IMR-90 (cell line): ENCODE measurements around a stretch of chr6.

- RRBS = 81% methylated on average over 3 of the region's 14 CpGs
CAGE:
- cytosol, long polyA plus RNA = no peak
- long polyA plus RNA = no peak
- nucleus, long polyA plus RNA = no peak
These were observed 78.5 kb downstream of the SYNJ2 start for GRCh38 chr6:158059913-158060770.

DNA sequence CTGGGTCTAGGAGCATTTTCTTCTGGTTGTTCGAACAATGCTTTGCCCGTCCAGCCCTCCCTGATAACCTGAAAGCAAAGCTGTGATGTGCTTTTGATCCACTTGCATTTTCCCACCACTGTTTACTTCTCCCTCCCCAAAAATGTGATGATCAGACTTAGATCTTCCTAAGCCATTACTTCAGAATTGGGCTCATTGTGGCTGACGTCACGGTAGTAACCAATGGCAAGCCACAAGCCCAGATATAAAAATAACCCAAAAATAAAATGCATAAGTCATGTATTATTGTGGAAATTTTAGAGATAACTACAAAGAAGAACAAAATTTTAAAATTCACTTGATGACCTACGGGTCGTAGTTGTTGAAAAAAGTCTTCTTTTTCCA, 80.6 kb downstream of the SERAC1 start:
- RRBS = no CpG with 5 or more reads among the region's 6 CpGs
CAGE:
- cytosol, long polyA plus RNA = no peak
- long polyA plus RNA = no peak
- nucleus, long polyA plus RNA = no peak

DNA sequence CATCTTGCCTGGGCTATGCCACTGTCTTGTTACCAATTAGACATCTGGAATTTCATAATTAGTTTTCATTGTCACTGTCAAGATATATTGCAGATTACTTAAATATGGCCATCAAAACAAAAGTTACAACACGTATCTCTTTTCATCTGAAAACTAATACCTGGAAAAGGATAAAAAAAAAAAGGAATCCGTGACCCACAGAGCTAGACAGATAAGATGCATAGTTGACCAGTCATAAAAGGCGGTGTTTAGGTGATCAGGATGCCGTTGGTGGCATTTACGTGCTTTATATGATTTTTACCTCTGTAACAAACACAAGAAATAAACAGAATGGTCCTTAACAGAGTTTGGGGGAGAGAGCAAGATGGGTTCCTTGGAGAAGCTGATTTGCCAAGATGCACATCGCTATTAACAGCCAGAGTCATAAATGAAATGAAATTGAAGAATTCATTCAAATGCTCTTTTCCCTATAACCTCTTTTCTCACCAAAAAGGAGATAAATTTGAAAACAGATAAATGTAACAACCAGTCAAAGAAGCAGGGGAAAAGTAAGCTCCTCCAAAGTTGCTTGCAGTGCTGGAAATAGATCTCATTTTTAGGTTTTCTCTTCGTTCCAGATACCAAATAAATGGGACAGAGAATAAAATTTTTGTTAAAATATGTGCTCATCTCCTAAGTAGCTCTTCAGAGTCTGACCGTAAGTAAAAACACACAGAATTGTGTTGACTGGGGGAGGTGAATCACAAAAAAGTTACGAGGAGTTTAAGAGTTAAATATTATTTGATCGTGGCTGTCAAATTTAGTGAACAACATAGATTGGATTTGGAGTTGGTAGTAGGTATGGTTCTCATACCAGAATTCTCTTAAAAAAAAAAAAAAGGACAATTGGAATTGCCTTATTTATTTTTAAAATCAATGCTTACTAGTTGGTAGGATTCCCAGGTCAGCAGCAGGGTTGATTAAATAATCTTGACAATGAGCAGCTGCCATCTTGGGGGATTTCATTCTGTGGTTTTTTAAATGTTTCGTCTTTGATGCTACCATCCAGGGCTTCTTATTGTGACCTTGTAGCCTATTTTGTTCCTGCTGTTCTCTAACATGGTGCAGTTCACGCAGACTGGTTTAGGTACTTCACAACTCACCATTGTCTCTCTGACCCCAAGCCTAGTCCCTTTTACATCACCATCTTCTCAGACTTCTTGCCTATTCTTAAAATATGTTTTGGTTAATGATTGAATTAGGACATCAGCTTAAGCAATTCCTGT, 70.0 kb downstream of the SERAC1 start:
- RRBS = no CpG with 5 or more reads among the region's 12 CpGs
CAGE:
- cytosol, long polyA plus RNA = start-site peak on the plus strand centred at position 752 of the sequence, 490 bp wide, 137 and 179 reads in 2 replicates
- long polyA plus RNA = no peak
- nucleus, long polyA plus RNA = no peak

DNA sequence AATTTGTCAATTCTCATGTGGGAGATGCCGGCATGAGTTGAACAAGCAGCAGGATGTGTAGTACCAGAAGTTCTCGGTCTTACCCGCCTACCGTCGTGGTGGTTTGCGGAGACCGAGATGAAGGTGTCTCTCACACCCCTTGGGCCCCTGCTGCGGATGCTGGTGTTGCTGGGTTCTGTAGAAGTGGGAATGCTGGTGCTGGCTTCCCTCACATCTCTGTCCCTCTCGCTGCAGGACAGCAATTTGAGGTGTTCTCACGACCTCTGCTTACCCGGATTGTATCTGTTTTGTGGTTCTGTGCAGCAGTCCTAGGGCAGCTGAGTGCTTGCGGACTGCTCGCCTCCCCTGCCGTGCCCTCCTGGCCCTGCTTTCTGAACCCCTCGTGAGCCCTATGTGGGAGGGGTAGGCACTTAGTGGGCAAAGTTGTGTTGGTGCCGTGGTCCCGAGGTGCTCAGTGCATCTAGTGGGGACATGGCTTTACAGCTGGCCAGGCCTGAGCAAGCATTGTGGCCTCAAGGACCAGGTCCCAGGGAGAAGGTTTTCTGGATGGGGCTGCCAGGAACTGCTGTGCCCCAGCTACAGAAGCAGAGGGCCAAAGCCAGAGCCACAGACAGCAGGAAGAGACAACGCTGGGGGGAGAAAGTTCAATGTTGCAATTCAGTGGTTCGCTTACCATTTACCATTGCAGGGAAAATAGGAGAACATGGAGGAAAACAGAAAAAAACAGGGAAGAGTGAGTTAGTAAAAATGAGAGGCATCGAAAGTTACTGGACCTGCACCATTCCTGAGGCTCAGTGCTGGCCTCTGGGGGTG, 5.2 kb downstream of the TMEM181 start:
- RRBS = no CpG with 5 or more reads among the region's 20 CpGs
CAGE:
- cytosol, long polyA plus RNA = no peak
- long polyA plus RNA = no peak
- nucleus, long polyA plus RNA = no peak

GRCh38 chr6:158596739-158597720, 37.1 kb downstream of the TMEM181 start:
- RRBS = no CpG with 5 or more reads among the region's 14 CpGs
CAGE:
- cytosol, long polyA plus RNA = no peak
- long polyA plus RNA = no peak
- nucleus, long polyA plus RNA = no peak

DNA sequence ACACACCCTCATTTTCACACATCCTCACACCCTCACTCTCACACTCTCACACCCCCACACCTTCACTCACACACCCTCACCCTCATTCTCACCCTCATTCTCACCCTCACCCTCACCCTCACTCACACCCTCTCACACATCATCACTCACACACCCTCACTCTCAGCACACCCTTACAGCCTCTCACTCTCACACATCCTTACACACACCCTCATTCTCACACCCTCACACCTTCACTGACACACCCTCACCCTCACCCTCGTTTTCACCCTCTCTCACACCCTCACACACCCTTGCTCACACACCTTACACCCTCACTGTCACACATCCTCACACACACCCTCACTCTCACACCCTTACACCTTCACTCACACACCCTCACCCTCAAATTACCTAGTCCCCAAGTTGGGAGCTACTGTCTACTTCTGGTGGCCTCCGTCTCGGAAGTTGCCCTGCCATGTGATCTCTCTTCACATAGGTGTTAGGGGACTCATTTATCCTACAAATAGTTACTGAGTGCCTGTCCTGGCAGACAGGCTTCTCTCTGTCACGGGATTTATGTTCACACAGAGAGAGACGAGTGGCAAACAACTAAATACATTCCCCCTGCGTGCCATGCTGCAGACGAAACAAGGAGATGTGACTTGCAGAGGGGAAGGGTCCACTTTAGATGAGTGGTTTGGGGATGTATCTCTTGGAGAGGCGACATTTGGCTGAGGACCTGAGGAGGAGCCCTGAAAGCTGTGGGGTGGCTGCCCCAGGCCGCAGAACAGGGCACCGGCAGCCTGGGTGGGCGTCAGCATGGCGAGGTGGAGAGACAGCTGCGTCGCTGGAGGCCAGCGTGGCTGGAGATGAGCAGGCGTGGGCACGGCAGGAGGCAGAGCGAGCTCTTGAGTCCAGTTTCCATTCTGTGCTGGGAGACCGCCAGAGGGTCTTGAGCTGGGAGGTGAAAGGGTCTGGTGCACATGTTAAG, 17.4 kb downstream of the DYNLT1 start:
- RRBS = no CpG with 5 or more reads among the region's 19 CpGs
CAGE:
- cytosol, long polyA plus RNA = no peak
- long polyA plus RNA = no peak
- nucleus, long polyA plus RNA = start-site peak on the minus strand centred at position 270 of the sequence, 213 bp wide, 15 and 16 reads in 2 replicates

GRCh38 chr6:158635319-158636158, 9.0 kb downstream of the DYNLT1 start:
- RRBS = no CpG with 5 or more reads among the region's 11 CpGs
CAGE:
- cytosol, long polyA plus RNA = no peak
- long polyA plus RNA = no peak
- nucleus, long polyA plus RNA = no peak

- RRBS = no CpG with 5 or more reads among the region's 33 CpGs
CAGE:
- cytosol, long polyA plus RNA = no peak
- long polyA plus RNA = no peak
- nucleus, long polyA plus RNA = no peak
These were observed 13.2 kb downstream of the SYTL3 start for GRCh38 chr6:158662732-158663789.

DNA sequence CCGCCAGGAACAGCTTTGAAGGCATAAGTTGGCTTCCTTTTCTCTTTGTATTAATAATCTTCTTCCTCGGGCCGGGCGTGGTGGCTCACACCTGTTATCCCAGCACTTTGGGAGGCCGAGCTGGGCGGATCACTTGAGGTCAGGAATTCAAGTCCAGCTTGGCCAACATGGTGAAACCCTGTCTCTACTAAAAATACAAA, 23.8 kb downstream of the SYTL3 start:
- RRBS = no CpG with 5 or more reads among the region's 6 CpGs
CAGE:
- cytosol, long polyA plus RNA = no peak
- long polyA plus RNA = no peak
- nucleus, long polyA plus RNA = no peak

- RRBS = no CpG with 5 or more reads among the region's 5 CpGs
CAGE:
- cytosol, long polyA plus RNA = no peak
- long polyA plus RNA = no peak
- nucleus, long polyA plus RNA = no peak
These were observed 56.5 kb downstream of the SYTL3 start for GRCh38 chr6:158706346-158706786.

DNA sequence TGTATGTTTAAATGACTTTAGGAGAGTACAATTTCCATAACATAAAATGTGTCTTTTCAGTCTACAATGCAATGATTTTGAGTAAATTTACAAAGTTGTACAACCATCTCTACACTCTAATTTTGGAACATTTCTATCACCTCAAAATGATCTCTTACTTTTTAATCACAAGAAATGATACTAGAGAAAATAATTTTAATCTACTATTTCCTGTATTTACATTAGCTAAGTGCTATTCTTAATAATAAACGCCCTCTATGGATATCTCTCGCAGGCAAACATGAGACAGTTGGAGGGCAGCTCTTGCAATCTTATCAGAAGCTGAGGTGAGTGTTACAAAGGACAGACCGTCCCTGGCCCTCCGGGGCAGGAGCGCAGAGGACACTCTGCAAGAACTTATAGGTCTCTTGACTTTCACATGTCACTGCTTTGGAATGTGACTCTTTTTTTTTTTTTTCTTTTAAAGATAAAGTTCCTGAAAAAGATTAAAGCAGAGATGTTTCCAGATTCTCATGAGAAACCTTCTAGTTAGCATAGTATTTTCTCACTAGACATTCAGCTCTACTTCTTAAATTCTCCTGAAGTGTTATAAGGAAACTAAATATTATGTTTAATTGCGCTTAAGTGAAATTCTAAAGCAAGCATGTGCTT, 57.2 kb downstream of the SYTL3 start:
- RRBS = no CpG with 5 or more reads among the region's 6 CpGs
CAGE:
- cytosol, long polyA plus RNA = no peak
- long polyA plus RNA = no peak
- nucleus, long polyA plus RNA = no peak

GRCh38 chr6:158707847-158708905, 58.3 kb downstream of the SYTL3 start:
- RRBS = no CpG with 5 or more reads among the region's 28 CpGs
CAGE:
- cytosol, long polyA plus RNA = no peak
- long polyA plus RNA = no peak
- nucleus, long polyA plus RNA = no peak

GRCh38 chr6:158757611-158758046, 61.5 kb downstream of the EZR start:
- RRBS = no CpG with 5 or more reads among the region's 11 CpGs
CAGE:
- cytosol, long polyA plus RNA = no peak
- long polyA plus RNA = no peak
- nucleus, long polyA plus RNA = no peak

DNA sequence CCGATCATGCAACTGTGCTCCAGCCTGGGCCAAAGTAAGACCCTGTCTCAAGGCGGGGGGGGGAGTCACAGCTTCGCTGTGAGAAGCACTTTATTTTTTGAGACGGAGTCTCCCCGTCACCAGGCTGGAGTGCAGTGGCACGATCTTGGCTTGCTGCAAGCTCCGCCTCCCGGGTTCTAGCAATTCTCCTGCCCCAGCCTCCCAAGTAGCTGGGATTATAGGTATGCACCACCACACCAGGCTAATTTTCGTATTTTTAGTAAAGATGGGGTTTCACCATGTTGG, 54.1 kb downstream of the EZR start:
- RRBS = no CpG with 5 or more reads among the region's 9 CpGs
CAGE:
- cytosol, long polyA plus RNA = no peak
- long polyA plus RNA = no peak
- nucleus, long polyA plus RNA = no peak

DNA sequence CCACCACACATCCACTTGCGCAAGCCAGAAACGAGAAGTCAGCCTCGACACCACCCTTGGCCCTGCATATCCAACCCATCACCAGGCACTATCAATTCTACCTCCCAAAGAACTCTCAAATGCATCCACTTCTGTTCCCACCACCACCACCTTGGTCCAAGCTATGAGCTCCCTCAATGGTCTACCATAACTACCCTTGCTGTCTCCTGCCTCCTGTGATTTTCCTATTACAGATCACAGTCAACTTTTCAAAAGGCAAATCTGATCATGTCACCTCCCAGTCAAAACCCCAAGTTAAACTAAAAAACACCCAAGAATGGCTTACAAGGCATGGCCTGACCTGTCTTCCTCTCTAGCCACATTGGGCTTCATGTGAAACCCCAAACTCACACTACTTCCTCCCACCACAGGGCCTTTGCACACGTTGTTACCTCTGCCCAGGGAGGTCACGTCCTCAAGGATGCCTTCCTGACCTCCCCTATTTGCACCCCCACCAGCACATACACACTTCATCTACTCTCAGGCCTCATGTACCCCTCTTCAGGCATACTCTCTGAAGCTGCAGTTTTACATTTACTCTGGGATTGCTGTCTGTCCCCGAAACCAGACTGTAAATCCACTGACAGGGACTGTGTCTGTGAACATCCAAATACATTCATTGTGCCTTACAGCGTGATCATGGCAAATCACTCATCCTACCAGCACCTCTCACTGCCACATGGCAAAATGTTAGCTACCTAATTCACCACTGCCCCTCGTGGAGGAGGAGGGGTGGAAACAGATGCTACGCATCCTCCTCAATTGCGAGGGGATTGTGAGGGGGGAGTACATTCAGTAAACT, 6.2 kb downstream of the EZR start:
- RRBS = no CpG with 5 or more reads among the region's 10 CpGs
CAGE:
- cytosol, long polyA plus RNA = no peak
- long polyA plus RNA = no peak
- nucleus, long polyA plus RNA = no peak

DNA sequence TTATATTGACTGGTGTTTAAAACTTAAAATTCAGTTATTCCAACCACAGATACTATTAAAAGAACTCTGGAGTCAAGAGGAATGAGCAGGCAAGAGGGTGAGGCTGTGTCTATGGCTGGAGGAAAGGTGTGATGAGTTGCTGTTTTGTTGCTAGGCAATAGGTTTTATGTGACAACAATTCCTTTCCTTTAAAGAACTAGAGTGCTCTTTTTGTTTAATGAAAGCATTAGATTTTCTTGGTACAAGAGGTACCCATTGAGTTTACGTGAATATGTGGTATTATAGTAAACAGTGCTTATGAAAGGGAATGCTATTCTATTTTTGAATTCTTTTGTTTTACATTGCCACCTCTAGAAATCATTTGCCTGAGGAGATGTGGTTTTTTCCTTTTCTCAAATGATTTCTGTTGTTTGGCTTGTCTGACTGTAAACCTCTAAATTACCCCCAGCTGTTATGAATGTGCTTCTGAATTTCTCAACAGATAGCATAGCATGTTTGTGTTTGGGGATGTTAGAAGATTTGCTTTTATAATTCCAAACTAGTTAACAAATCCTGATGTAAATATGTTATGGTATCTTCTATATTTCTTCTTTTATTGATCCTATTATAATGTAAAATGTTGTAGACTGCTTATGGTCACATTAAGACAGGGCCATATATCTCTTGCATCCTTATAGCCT, 31.5 kb upstream of the EZR start:
- RRBS = no CpG with 5 or more reads among the region's 1 CpG
CAGE:
- cytosol, long polyA plus RNA = no peak
- long polyA plus RNA = no peak
- nucleus, long polyA plus RNA = no peak

- RRBS = no CpG with 5 or more reads among the region's 7 CpGs
CAGE:
- cytosol, long polyA plus RNA = no peak
- long polyA plus RNA = no peak
- nucleus, long polyA plus RNA = no peak
These were observed 48.9 kb upstream of the EZR start for GRCh38 chr6:158868094-158868433.

GRCh38 chr6:159002078-159002974, 2.3 kb upstream of the RSPH3 start:
- RRBS = no CpG with 5 or more reads among the region's 10 CpGs
CAGE:
- cytosol, long polyA plus RNA = no peak
- long polyA plus RNA = no peak
- nucleus, long polyA plus RNA = no peak

- RRBS = no CpG with 5 or more reads among the region's 11 CpGs
CAGE:
- cytosol, long polyA plus RNA = no peak
- long polyA plus RNA = no peak
- nucleus, long polyA plus RNA = no peak
These were observed 52.8 kb upstream of the FNDC1 start for GRCh38 chr6:159116243-159117003.

GRCh38 chr6:159217365-159218064, 48.3 kb downstream of the FNDC1 start:
- RRBS = 72% methylated on average over 1 of the region's 17 CpGs
CAGE:
- cytosol, long polyA plus RNA = no peak
- long polyA plus RNA = no peak
- nucleus, long polyA plus RNA = no peak